ENCODE results near the genes ARHGAP27, LRRC37A2 and CDC27.

DNA sequence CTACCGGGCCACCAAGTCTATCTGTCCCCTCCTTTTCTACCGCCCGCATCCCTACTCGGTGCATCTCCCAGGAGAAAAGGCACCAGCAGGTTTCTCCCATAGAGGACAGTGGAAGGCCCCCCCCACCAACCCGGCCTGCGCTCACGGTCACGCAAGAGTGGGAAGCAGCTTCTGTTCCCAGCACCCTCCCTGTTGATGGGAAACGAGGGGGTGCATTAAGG, 26.8 kb upstream of the SPATA32 start:
- PRO-cap: no peak

DNA sequence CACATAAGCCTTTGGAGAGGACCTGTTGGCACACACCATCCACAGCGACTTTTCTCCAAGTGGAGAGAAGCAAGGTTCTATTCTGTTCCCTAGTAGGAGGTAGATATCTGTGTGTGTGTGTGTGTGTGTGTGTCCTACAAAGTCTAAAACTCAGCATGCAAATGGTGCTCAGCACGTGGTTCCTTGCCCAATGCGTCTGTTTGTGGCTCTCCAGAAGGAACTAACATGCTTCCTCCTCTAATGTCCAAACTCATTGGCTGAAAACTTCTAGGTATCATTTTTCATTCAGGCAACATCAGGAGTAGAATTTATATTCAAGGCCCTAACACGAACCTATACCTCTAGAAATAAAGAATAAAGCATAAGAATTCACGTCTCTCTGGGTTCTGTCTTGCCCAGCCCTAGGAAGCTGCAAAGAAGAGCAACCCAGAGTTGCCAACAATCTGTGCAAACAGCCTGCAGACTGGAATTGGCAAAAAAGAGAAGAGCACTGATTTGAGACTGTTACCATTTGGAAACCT, 25.6 kb downstream of the MAP3K14 start:
- PRO-cap: no peak

DNA sequence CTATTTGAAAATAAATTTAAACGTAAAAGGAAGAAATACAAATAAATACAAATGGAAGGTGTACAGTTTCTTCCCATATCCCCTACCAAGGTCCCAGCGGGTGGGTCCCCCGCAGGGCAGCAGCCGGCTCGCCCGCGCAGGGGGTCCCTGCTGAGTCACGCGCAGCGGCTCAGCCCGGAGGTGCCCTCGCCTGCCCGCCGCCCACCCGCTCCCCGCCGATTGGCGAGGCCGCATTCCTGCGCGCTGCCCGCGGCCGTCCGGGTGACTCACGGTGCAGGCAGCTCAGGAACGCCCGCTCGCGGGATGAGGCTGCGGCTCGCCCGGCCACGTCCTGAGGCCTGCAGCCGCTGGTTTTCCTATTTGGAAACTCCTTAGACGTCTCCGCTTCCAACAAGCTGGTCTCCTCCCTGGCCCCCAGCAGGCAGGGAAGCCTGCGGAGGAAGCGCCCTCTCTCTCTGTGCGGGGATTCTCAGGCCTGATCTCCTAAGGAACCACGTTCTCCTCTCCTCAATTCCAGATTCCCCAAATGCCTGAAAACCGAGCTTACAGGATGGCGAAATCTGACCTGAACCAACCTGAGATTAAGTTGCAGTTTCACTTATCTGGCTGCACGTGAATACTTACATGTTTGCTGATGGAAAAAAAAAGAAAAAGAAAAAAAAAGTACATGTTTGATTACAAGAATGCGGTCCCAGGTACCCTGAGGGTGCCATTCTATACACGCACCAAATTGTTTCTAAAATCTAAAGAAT, 54.9 kb upstream of the MAP3K14 start:
- PRO-cap: bidirectional peak, plus-strand start at position 285 of the sequence, minus-strand start at position 221 of the sequence

- PRO-cap: no peak
Measured at GRCh38 chr17:45380398-45380698, 52.3 kb downstream of the ARHGAP27 start.

- PRO-cap: no peak
Measured at GRCh38 chr17:45396548-45397688, 35.8 kb downstream of the ARHGAP27 start.

DNA sequence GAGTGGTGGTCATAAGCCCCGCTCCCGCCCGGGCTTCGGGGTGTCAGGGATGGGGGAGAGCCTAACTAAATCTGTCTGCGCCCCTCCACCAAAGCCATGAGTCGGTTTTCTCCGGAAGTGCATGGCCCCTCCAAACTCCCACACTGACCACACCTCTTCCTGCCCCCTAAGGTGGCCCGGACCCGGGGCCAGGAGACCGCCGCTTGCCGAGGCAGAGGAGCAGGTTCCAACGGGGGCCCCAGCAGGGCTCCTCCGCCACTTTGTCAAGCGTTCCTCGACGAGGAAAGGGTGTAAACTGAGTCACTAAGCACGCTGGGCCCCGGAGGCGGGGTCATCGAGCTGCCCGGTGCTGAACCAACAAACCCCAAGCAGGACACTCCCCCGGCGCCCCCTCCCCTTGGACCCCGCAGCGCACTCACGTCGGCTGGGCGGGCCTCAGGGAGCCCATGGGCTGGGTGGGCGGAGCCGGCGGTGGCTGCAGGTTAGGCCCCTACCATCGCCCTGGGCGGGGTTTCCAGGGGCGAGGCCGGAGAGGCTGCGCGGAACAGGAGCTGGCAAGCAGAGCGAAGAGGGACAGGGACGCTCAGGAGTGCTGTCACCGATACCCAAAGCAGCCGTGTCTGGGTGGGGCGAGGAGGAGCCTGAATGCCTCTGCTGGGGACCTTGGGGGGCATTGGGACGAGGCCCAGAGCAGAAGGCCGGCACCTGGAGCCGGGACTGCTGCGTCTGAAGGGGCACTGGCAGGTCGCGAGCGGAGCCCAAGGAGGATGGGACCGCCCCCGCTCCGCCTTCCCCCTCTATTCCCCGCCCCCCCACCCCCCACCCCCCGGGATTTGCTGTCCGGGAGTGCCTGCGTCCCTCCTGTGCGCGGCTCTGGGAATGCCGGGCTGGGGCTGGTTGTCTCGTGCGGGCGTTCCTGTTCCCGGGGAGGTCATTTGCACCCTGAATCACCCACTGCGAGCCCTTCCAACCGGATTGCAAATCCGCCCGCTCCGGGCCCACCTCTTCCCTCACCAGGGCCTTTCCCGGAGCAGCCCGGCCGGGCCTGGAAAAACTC, 1.1 kb downstream of the ARHGAP27 start:
- PRO-cap: bidirectional peak, plus-strand start at position 829 of the sequence, minus-strand start at position 728 of the sequence

GRCh38 chr17:45432497-45433655, at the start of gene ARHGAP27:
Gene ARHGAP27, minus strand, starts transcription at chr17:45432870.
- PRO-cap: bidirectional peak, plus-strand start at chr17:45432959, minus-strand start at chr17:45432925

DNA sequence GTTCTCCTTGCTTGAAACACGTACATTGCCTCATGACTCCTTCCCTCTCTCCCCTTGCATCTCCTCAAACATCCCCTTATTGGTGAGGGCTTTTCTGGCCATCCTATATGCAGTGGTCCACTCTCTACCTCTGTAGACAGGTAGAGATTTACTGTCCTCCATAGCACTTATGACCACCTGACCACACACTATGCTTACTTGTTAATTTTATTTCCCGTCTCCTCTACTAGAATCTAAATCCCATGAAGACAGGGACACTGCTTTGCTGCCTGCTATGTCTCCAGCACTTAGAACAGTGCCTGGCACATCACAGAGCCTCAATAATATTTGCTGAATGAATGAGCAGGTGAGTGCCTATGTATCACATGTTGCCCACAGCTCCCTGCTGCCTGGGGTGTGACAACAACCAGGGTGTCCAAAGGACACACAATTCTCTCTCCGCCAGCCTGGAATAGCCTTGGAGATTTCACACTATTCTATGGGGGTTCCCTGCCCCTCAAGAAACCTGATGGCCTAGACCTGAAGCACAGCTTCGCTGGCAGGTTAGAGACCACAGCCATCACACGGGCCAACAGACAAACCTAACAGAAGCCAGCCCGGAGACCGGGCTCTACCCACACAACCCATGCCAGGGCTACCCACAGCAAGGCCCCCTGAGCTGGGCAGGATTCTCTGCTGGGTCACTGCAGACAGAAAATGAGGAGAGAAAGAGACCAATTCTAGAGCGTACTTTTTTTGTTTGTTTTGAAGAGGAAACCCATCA, 23.6 kb upstream of the ARHGAP27 start:
- PRO-cap: no peak

GRCh38 chr17:45494469-45494999, 4.0 kb upstream of the PLEKHM1 start:
- PRO-cap: no peak

DNA sequence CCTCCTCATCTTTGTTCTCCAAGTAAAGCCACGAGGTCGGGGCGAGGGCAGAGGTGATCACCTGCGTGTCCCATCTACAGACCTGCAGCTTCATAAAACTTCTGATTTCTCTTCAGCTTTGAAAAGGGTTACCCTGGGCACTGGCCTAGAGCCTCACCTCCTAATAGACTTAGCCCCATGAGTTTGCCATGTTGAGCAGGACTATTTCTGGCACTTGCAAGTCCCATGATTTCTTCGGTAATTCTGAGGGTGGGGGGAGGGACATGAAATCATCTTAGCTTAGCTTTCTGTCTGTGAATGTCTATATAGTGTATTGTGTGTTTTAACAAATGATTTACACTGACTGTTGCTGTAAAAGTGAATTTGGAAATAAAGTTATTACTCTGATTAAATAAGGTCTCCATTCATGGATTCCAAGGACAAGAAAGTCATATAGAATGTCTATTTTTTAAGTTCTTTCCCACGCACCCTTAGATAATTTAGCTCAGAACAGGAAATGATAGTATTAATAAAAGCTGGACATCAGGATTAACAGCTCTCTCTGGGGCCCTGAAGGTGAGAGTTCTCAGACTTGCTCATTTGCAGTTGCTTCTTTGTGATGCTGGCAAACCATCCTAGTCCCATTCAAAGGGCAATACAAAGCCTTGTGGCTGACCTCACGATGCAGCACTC, 29.0 kb downstream of the STH start:
- PRO-cap: no peak

GRCh38 chr17:46078354-46079278, 79.6 kb downstream of the STH start:
- PRO-cap: no peak

GRCh38 chr17:46107281-46108035, 85.8 kb downstream of the KANSL1 start:
- PRO-cap: no peak

DNA sequence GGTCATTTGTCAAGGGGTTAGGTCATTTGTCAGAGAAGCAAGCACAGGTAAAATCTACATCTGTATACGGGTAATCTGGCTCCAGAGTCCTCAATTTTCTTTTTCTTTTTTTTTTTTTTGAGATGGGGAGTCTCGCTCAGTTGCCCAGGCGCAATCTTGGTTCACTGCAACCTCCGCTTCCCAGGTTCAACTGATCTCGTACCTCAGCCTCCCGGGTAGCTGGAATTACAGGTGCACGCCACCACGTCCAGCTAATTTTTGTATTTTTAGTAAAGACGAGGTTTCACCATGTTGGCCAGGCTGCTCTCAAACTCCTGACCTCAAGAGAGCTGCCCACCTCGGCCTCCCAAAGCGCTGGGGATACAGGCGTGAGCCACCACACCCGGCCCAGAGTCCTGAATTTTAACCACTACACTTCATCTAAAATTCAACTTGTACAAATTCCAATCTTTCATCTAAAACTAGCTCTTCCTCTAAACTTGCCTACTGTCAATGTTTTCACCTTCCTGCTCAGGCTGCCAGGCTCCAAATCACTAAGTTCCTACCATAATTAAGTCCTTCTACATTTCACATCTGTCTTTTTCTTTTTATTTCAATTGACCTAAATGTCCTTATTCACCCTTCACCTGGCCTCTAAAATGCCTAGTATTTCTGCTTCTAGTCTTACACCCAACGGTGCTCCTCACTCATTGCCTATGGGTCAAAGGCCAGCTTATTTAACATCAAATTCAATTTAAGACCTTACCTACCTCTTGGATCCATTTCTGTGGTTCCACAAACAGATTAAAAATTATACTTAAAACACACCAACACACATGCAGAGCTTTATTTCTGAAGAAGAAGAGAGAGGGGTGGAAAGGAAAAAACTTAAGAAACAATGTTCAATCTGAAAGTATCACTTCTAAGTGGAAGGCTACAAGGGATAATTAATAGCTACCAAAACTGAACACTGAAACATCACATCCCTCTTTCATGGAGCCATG, 73.7 kb downstream of the KANSL1 start:
- PRO-cap: no peak

DNA sequence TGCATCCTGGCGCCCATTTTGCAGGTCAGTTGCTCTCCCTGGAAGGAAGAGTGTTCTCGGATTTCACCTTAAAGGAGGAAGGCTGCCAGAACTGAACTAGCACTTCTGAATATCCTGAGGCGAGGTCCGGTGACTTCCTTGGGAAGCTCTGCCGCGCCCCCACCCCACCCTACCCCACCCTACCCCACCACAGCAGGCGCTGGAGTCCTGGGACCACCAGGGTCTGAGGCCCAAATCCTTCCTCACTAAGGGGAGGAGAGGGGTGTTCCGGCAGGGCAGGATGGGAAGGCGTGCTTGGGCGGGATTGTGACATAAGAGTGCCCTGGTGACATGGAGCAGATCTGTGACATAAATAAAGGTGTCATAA, at the start of gene LRRC37A2:
Gene LRRC37A2 (plus strand): TSS at position 177 of the 367 bp plus-strand sequence.
- PRO-cap: no peak

DNA sequence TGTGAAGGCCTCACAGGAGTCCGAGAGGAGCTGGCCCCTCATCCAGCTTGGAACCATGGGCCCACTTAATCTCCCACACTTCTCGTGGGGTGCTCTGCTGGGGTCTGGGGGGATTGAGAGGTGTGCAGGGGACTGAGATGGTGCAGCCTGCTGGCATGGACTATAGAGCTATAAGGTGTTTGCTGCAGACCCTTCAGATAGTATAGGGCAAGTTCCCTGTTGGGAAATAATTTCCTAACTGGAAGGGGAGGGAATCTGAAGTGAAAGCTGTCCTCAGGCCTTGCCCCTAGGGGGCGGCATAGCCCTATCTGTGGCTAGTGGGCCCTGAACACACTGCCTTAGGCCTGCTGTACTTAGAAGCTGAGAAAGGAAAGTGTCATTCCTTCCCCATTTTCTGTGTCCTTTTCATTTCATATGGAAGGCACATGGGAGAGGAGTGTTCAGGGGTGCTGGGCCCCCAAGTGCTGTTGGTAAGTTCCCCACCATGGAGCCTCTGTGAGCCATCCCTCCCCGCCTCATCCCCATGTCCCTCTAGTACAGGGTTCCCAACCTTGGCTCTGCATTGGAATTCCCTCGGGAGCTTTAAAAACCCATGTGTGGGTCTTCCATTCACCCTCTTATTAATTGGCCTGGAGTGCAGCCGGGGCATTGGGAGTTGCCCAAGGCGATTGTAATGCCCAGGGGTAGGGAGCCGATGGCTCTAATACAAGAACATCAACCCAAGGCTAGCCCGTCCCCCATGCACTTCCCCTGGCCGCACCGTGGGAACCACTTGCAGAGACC, 19.6 kb downstream of the GOSR2 start:
- PRO-cap: no peak

DNA sequence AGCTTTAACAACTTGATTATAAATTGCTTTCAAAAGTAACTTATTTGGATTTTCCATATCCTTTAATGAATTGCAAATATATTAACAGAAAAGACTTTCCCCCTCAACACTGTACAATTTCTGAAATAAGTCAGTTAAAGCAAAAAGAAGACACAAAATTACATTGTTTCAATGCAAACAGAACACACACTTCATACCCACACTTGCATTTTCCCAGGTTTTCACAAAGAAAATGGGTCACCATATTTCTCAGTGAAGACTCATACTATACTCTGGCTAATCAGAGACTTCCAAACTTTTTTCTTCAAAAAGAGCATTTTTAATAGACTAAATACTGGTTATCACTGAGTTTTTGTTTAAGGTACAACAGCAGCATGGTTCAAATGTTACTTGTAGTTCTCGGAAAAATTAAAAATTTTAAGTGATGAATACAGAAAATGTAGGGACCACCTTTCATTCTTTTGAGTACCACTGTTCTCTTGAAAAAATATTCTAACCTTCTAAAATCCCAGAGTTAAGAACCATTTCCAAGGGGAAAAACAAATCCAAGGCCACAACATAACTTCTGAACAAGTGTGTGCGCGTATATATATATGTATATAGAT, 71.1 kb downstream of the CDC27 start:
- PRO-cap: no peak

- PRO-cap: bidirectional peak, plus-strand start at chr17:47189039, minus-strand start at chr17:47189002; unidirectional peak, minus-strand start at chr17:47189110; bidirectional peak, plus-strand start at chr17:47189560, minus-strand start at chr17:47189252
Measured at GRCh38 chr17:47188638-47189389, at the start of gene CDC27. Gene CDC27, minus strand, starts transcription at chr17:47189295.

GRCh38 chr17:47417572-47417957, 93.8 kb downstream of the EFCAB13 start:
- PRO-cap: no peak

DNA sequence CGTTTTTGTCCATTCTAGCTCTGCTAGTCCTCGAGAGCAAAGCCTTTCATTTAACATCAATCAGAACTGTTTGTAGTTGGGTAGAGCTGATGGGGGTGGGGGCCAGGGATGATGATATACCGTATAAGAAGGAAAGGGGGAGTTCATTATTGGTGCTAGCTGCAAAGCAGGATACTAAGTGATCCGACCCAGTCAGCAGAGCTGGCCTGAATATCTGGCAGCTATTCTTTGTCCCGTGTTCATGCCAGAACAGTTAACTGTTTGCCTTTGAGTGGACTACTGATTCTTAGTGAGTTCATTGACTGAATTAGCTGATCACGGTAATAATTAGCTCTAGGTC, 5.2 kb downstream of the KPNB1 start:
- PRO-cap: no peak

DNA sequence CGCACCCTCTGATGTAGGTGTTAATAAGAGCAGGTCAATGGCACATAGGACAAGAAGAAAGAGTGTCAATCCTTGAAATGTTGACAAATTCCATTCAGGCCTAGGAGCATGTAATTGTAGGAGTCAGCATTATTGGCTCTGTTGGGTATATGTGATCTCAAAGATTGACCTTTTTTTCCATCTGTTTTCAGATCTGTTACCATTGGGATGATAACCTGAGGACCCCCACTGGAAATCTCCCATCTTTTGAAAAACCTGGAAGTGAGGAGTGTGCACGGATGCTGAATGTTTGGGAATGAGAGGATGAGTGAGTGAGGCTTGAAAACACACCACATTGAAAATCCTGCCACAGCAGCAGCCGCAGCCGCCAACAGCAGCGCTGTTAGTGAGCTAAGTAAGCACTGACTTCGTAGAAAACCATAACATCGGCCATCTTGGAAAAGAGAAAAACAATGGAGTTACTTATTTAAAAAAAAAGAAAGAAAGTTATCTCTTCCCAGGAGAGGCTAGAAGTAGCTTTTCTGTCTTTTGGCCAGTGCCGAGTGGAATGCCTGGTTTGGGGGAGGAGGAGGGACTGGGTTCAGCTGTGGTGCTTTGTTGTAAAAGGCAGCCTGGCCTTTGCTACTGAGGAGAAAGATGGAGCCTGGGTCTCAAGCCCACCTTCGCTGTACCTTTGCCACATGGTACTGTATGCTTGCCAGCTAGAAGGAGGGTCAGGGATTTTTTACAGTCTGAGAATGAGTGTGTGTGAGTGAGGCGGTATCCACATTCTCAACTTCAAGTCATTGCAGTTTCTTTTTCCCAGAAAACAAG, 11.5 kb upstream of the TBKBP1 start:
- PRO-cap: no peak